Sciatic nerve (tissue), 1 donor: Measurements from ENCODE around the gene NPDC1.

DNA sequence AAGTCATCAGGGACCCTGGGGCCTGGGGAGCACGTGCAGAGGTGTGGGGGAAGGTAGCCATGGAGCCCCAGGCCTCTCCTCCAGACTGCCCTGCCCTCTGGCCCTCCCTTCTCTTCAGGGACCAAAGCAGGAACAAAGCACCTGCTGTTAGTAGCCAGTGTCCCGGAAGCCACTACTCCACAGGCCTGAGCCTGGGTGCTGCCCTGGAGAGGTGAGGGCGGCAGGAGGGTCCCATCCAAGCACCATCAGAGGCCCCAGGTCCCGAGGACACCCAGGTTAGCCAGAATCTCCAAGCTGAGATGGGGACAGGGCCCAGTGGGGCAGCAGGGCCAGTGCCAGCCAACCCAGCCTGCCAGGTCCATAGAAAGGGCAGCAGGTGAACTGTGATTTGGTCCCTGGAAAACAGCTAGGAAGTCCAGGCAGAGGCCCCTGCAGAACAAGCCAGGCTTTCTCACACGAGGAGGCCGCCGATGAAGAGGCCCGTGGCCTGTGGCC, 2.2 kb downstream of the AGPAT2 start:
- PRO-cap = no peak

DNA sequence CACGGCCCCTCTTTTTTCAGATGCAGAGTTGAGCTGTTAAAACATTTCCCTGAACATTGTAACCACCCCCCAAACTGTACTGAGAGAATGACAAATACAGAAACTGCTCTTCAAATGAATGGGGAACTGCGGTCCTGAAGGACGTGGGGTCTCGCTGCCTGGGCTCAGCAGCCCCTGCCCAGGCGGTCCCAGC, 992 bp upstream of the AGPAT2 start:
- PRO-cap = unidirectional peak, plus-strand start at position 113 of the sequence

GRCh38 chr9:136693457-136694196, 6.4 kb upstream of the AGPAT2 start:
- PRO-cap = no peak

GRCh38 chr9:136719925-136720515, 7.6 kb downstream of the DIPK1B start:
- PRO-cap = no peak

DNA sequence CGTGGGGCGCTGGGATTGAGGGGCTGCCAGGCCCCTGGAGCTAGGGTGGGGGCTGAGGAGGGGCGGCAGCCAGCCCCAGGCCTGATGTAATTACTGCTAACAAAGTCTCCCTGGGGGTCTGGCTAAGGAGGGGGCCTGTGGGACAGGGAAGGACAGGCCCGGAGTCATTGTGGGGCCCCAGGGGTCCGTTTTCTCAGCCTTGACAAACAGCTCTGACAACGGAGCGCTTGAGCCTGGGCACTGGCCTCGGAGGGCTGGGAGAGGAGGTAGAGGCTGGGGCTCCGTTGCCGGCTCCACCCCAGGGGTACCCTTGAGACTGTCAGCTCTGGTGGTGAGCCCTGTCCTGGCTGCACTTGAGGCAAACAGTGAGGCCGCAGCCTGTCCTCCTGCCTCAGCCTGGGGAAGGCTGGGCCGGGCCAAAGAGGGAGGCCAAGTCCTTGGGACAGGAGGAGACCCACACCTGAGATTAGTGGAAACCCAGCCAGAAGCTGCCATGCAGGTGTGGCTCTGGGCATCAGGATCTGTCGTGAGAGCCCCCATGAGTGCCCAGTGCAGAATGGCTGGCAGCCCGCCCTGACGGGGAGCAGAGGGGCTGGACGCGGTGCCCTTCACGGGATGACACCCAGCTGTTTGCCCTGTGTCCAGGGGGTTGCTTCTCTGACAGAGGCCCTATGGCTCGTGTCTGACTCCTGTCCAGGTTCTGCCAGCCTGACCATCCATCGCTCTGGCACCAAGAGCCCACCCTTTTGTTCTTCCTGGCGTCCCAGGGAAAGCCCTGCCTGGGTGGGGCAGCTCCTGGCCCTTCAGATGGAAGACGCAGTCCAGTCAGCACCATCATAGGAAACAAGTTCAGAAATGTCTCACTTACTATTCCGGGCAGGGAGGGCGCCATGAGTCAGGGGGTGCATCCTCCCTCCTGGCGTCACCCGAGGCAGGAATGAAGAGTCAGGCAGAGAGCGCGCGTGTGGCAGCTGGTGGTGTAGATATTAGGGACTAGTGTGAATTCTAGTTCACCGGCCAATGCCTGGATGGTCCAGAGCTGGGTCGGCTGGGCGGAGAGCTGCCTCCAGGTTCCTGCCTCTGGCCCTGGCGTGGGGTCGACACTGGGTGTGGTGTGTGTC, 8.5 kb downstream of the DIPK1B start:
- PRO-cap = no peak

- PRO-cap = unidirectional peak, plus-strand start at chr9:136726489
These were observed 14.1 kb downstream of the DIPK1B start for GRCh38 chr9:136726089-136727206.

DNA sequence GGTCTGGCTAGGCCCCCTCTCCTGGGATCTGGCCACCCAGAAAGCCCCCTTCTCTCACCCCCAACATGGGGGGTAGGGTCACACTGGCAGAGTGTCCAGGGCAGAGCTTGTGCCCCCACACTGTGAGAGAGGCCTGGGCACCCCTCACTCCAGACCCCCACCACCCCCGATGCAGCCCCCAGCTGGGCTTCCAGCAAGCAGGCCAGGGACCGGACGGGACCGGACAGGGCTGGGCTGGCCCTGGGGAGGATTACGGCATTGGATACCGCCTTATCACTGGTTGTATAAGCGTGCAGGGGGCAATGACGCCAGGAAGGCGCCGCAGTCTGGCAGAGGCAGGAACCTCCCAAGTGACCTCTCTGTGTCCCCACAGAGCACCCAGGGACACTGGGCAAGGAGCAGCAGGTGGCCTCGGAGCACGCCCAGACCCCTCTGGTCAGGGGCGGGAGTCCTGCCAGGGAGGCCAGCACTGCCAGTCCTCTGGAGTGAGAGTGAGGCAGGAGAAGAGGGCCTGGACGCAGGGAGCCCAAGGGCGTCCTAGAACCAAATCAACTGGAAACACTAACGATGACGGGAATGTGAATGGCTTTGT, 693 bp upstream of the LCN15 start:
- PRO-cap = no peak

DNA sequence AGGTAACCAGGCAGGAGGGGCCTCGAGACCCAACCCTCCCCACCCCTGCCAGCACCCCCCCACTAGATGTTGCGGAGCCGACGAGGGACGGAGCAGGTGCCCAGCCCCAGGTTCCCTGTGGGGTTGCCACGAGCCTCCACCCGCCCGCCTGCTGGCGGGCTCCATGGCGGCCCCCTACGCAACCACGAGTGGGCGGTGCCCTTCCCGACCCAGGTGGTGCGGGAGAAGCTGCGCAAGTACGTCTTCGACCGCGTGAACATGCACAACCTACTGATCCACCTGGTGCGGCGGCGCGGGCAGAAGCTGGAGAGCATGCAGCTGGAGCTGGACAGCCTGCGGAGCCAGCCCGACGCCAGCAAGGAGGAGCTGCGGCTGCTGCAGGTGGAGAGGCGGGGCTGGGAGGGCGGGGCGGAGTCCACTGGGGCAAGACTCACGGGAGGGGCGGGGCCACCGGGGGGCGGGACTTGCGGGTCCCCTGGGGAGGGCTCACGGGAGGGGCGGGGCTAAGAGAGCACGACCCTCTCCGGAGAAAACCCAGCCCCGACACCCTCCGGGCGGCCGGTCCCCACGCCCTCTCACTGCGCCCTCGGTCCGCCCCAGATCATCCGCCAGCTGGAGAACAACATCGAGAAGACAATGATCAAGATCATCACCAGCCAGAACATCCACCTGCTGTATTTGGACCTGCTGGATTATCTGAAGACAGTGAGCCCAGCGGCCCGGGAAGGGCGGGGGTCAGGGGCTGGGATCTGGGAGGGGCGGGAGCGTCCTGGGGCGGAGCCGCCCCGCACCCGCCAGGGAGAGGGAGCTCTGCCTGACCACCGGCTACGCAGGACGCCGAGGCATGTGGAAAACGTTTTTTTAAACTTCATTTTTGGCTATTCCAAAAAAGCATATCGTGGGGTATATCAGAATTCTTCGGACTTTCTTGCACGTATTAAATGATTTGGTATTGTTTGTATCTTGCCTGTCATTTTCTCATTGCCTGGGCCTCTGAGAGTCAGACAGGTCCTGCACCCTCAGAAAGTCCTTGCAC, 4.0 kb downstream of the CCDC183 start:
- PRO-cap = bidirectional peak, plus-strand start at position 543 of the sequence, minus-strand start at position 397 of the sequence; bidirectional peak, plus-strand start at position 797 of the sequence, minus-strand start at position 752 of the sequence

DNA sequence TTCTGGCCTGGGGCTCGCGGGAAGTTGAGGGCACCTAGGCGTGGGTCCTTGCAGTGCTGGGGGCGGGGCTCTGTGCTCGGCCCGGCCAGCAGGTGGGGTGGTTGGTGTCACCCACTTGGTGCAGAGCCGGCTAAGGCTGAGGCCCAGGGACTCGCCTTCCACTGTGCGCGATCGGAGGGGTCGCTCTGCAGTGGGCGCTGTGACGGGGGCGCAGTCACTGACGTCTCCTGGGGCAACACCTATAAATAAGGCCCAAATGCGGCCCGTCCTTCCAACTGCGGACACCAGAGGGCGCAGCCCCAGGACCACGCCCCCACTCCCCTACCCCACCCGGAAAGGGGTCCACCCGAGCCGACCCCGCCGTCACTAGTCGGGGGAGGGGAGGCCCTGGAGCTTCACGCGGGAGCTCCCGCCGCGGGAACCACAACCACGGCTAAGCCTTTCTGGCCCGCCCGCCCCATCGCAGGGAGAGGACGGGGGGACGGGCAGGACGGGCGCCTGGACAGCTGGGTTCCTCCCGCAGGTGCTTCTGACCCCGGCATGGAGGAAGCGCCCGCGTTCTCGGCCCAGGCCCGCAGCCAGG, 1.5 kb downstream of the AJM1 start:
- PRO-cap = no peak

DNA sequence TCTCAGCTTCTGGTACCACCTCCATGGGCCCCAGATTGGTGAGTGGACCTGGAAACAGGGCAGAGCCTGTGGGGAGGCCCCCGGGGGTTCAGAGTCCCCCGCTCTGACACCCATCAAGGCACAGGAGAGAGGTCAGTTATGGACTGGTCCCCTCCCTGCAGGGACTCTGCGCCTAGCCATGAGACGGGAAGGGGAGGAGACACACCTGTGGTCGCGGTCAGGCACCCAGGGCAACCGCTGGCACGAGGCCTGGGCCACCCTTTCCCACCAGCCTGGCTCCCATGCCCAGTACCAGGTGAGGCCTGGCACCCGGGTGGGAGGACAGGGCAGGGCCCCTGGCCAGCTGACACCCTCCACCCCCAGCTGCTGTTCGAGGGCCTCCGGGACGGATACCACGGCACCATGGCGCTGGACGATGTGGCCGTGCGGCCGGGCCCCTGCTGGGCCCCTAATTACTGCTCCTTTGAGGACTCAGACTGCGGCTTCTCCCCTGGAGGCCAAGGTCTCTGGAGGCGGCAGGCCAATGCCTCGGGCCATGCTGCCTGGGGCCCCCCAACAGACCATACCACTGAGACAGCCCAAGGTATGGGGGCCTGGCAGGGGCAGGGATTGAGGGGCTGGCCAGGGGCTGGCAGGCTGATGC, 5.0 kb downstream of the MAMDC4 start:
- PRO-cap = no peak

DNA sequence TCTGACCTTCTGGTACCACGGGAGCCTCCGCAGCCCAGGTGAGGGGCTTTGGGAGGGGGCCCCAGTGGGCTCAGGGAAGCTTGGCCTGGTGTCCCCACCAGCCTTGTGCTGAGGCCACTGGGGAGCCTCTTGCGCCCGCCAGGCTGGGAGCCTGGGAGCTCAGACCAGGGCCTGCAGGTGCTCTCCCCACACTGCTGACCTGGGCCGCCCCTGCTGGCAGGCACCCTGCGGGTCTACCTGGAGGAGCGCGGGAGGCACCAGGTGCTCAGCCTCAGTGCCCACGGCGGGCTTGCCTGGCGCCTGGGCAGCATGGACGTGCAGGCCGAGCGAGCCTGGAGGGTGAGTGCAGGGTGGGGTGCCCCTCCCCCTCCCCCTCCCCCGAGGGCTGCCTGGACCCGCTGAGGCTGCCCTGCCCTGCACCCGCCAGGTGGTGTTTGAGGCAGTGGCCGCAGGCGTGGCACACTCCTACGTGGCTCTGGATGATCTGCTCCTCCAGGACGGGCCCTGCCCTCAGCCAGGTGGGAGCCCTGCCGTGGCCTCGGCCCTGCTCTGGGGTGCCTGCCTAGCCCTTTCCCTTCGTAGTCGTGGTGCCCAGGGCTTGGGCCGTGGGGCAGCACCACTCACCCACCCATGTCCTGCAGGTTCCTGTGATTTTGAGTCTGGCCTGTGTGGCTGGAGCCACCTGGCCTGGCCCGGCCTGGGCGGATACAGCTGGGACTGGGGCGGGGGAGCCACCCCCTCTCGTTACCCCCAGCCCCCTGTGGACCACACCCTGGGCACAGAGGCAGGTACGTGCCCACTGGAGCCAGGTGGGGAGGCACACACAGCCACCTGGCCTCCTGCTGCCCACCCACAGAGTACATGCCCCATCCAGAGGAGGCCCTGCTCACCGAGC, 5.9 kb downstream of the MAMDC4 start:
- PRO-cap = no peak

DNA sequence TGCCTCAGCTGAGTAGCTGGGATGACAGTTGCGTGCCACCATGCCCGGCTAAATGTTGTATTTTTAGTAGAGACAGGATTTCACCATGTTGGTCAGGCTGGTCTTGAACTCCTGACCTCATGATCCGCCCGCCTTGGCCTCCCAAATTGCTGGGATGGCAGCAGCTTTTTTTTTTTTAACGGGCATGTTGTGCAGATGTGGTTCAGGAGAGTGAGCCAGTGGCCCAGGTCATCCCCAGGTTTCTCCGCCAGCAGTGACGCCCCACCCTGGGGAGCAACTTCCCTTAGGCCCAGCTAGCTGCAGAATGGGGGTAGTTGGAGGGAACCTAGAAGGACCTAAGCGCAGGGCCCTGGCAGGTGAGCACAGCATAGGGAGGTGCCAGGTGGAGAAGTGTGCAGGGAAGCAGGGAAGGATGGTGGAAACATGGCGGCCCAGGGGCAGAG, 6.1 kb upstream of the TRAF2 start:
- PRO-cap = no peak

DNA sequence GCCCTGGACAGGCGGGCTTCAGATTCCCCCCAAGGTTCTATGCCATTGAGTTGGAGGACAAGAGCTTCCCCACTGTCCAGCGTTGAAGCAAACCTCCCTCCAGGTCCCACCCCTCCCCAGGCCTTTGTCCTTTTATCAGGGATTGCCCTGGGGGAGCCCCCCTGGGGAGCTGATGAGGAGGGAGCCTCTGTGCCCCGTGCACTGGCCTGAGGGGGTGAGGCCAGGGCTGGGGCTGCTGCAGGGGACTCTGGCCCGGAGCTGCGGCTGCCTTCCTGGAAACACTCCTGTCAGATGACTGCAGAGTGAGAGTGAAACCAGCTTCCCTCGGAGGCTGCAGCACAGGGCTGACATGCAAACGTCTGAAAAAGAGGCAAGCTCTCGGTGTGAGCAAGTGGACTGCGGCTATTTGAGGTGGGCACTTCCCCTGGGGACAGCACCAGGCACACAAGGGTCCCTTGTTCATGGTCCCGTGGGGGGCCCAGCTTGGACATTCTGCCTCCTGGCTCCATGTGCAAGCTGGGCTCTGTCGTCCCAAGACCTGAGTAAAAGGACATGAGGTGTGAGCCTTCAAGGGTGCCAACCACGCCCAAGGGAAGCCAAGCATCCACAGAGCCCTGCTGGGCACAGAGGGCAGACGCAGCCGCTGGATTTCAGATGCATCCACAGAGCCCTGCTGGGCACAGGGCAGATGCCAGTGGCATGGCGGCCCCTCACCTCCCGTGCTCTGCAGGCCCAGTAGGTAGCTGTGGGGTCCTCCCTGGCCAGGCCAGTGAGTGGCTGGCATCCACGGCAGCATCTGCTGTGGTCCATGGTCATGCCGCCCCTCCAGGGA, 4.5 kb upstream of the TRAF2 start:
- PRO-cap = no peak

DNA sequence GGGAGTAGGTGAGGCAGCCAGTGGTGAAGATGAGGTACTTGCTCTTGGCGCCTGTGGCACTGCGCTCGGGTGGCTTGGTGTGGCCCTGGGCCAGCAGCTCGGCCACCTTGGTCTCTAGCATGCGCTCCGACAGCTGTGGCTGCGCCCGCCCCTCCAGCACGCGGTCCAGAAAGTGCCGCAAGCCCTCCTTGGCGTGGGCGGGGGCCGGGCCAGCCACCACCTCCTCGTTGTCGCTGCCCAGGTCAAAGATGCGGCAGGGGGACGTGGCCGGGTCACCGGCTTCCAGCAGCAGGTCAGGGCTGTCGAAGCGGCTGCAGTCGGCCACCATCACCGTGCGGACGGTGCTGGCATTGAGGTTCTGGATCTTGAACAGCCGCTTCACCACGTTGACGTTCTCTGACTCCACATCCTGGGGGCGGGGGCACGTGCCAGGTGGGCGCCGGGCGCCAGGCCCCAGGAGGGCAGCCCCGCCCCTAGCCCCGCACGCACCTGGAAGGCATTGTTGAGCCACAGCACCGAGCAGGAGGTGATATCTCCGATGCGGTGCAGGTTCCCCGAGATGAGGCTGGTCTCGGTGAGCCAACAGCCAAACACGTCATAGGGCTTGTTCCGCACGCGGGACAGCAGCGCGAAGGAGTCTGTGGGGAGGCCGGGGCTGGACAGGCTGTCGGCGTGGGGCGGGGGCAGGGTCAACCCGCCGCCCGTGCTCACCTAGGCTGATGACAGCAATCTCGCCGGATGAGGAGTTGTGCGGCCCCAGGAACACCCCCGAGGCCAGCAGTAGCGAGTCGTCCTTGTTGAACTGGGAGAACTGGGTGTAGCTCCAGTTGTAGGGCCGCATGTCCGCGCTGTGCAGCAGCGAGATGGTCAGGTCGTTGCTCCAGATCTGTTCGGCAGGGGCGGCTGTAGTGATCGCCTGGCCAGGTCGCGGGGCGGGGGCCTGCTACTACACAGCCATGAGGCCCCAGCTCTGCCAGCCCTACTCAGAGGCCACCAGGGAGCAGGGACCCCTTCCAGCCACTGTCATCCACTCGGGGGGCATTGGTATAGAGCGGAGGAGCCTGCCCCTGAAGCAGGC, 2.1 kb downstream of the FBXW5 start:
- PRO-cap = no peak

DNA sequence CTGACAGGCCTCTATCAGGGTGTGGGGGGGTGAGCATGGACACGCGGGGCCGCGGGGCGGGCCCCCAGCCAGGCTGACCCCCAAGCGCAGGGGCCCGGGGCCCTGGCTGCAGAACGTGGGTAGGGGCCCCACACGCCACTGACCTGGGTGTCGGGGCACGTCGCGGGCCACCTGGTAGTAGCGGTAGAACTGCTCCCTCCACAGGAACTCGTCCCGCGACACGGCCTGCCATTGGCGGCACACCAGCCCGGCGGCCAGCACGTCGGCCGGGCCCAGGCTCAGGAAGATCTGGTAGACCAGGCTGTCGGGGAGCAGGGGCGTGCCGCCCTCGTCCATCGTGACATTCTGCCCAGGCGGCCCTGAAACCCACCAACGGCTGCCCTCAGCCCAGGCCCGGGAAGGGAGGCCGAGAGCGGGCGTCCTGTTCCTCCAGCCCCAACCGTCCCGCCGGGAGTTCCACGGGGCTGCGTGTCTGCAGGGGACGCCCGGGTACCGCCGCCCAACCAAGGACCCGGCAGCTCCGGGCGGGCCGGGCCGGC, 721 bp downstream of the FBXW5 start:
- PRO-cap = no peak

GRCh38 chr9:137021810-137022774, 5.9 kb downstream of the ABCA2 start:
- PRO-cap = unidirectional peak, plus-strand start at chr9:137022463

DNA sequence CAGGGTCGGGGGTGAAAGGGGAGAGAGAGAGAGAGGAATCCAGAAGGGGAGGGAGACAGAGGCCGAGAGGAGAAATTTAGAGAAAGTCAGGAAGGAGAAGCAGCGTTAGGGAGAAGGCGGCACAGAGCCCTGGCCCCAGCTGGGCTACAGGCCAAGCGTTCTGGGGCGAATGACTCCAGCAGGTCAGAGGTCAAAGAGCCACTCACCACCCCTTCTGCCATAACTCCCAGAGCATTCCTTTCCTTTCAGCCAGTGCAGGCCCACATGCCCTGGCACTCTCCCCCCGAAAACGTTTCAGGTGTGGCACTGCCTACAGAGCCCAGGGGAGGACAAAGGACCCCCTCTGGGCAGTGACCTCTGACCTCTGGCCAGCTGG, 5.0 kb downstream of the ABCA2 start:
- PRO-cap = no peak

DNA sequence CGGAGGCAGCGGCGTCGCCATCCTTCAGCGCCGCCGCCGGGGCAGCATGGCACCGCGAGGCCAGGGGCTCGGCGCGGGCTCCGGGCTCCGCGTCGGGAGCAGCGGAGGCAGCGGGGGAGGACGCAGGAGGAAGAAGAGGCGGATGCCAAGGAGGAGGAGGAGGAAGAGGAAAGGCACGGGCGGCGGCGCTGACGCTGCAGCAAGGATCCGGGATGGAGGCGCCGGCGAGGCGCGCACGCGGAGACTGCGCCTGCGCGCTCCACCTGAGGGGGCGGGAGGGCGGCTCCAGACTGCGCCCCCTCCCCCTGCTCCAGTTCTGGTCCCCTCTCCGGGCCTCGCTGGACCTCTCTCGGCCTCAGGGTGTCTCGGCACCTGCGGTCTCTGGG, at the start of gene NPDC1:
NPDC1 (minus strand) TSS at position 209 of the 386 bp plus-strand sequence.
- PRO-cap = bidirectional peak, plus-strand start at position 202 of the sequence, minus-strand start at position 48 of the sequence

GRCh38 chr9:137057015-137057464, 3.2 kb upstream of the ENTPD2 start:
- PRO-cap = no peak

DNA sequence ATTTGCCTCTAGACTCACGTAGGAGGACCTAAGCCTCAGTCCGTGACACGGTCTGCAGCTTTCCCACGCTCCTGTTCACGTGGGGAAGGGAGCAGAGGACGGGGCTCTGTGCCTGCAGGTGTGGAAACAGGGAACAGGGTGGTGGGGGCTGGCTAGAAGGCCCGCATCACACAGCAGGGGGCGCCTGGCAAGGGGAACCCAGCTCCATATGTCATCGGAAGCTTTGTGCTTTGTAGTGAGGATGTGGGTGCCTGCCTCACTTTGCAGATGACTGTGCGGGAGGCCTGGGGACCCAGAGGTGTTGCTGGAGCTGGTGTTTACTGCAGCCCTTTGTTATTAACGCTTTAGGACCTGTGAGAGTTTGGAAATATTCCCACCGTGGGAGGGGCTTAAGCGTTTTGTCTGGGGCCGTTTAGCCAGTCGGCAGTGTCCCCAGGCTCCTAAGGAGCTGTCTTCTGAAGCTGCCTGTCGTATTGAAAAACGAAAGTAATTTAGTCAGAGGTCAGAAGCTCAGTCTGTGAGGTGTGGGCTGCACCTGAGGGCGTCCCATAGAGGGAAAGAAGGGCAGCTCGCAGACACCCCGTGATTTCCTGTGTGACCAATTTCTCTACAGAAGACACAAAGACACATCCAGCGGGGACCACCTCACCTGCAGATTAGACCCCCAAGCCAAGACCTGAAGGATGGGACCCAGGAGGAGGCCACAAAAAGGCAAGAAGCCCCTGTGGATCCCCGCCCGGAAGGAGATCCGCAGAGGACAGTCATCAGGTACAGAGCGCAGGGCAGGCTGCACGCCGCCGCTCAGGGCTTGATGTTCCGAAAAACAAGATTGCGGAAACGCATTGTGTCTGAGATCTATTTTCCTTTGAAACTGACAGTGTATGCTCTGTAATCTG, 9.1 kb downstream of the MAN1B1 start:
- PRO-cap = no peak